ENCODE results near the gene SFMBT1.

- PRO-cap = no peak
Observed at GRCh38 chr3:52602047-52602784, 65.8 kb downstream of the UQCC5 start.

GRCh38 chr3:52686858-52687398, 1.1 kb downstream of the GNL3 start:
- PRO-cap = no peak

DNA sequence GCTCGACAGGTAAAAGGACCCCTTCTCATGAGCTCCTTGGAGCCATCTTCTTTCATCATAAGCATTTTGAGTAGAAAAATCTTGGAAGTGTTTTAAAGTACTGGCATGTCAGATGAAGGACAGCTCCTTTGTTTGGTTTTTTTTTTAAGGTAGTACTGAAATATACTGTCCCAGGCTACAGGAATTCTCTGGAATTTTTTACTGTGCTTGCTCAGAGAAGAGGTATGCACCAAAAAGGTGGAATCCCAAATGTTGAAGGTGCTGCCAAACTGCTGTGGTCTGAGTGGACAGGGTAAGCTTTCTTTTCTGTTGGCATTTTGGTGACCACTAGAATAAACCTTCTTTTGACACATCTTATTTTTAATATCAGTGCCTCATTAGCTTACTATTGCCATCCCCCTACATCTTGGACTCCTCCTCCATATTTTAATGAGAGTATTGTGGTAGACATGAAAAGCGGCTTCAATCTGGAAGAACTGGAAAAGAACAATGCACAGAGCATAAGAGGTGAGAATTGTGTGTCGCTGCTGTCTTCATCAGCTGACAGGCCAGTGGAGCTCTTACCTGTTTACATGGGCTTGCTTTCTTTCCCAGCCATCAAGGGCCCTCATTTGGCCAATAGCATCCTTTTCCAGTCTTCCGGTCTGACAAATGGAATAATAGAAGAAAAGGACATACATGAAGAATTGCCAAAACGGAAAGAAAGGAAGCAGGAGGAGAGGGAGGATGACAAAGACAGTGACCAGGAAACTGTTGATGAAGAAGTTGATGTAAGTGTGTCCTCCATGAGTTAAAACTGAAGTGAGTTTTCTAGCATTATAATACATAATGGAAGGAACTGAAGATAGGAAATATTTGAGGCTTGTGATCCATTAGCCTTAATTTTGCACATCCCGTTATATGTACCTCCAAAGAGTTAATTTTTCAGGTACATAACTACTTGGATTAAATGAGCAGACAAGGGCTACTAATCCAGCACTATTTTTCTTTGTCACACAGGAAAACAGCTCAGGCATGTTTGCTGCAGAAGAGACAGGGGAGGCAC, 7.5 kb downstream of the GNL3 start:
- PRO-cap = no peak

- PRO-cap = no peak
Observed at GRCh38 chr3:52721047-52721482, 15.2 kb downstream of the SPCS1 start.

- PRO-cap = no peak
Observed at GRCh38 chr3:52739294-52739724, 31.4 kb downstream of the NEK4 start.

- PRO-cap = no peak
Observed at GRCh38 chr3:52845157-52845454, 10.3 kb upstream of the MUSTN1 start.

- PRO-cap = bidirectional peak, plus-strand start at chr3:53046133, minus-strand start at chr3:53046004
Observed at GRCh38 chr3:53045893-53046193, at the start of gene SFMBT1. Gene SFMBT1, minus strand, starts transcription at chr3:53046073.

DNA sequence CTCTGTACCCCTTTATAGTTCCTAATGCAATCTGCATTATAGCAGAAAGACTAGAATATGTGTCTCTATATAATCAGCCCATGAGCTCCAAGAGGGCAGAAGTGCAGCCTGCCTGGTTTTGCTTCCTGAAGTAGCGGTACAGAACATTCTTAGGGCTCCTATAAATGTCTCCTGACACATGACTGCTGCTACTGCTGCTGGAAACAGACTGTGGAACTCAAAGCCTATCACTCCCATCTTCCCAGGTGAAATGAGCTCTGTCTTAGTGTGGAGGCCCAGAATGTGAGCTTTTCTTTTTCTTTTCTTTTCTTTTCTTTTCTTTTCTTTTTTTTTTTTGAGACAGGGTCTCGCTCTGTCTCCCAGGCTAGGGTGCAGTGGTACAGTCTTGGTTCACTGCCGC, 1.6 kb upstream of the RFT1 start:
- PRO-cap = no peak

DNA sequence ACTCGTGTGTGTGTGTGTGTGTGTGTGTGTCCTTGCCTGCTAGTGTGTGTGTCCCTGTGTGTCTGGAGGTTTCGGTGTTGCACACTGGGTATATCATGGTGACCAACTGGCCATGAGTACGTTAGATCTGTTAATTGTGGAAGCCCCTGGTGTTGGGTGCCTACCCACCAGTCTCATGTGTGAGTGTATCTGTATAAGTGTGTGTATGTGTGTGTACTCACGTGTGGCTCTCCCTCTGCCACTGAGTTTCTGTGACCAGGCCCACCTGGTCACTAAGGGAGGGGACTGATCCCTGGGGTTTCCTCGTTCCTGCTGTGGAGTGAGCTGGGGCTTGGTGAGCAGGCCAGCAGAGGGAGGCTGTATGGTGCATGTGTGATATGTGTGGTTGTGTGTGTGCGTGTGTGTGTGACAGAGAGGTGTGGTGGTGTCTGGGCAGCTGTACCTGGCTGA, 1.7 kb downstream of the PRKCD start:
- PRO-cap = bidirectional peak, plus-strand start at position 318 of the sequence, minus-strand start at position 243 of the sequence

DNA sequence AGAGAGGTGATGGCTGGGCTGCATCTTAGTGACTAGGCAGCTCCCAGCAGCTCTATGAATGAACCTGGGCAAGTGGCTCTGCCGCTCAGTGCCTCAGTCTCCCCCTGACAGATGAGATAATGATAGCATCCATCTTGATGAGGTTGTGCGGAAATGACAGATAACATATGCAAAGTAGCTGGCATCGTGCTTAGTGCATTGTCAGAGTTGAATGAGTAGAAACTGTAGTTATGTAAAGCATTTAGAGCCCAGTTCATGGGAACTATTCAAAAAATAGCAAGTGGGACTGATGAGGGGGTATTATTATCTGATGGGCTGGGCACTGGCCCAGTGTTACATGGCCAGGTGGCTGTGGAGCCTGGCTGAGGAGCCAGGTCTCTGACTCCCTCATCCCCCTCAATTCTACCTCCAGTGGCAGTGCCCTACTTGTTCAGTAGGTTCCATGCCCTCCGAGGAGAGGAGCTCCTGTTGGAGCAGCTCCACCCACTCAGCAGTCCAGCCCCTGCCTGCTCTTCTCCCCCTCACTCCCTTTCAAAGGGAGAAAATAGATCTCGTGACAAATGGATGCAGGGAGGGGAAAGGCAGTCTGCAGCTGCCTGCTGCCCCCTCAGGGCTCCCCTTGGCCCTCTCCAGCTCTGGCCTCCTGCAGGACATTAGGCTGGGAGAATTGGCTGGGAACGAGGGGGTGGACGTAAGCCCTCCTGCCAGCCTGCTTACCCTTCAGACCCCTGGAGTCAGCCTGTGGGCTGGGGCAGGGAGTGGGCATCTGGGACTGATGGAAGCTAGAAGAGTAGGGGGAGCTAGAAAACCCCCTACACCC, 6.7 kb downstream of the PRKCD start:
- PRO-cap = no peak

DNA sequence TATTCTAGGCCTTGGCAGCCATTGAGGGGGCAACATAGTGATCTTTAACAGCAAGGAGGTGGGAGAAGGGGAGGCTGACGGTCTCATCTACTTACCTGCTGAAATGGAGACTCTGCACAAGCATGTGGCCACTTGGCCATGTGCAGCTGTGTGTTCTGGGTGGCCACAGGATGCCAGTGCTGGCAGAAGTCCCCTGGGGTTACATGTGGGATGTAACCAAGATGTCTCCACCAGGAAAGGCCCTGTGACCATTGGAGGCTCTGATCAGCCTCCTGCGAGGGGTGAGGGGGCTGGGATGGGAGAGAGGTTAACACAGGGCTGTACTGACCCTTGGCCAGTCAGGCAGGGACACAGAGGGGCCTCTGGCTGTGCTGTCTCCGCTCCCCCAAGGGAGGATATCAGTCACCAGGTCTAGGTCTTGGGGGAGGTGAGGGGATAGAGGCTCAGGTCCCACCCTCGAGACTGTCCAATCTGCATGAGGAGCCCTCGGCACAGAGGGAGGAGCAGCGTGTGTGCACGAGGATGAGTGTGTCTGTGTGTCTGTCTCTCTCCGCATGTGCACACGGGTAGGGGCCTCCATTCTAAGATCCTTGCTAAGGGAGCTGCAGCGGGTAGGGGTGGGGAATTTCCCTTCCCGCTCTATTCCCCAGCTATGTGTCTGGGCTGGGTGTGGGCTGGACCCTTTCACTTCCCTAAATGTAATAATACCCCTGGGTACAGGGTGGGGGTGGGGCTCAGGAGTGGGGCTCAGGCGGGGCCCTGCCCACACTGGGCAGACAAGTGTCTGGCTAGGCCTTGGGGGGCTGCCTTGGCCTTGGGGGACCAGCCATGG, 19.5 kb downstream of the PRKCD start:
- PRO-cap = no peak

- PRO-cap = no peak
Observed at GRCh38 chr3:53231050-53231792, 24.6 kb downstream of the TKT start.

DNA sequence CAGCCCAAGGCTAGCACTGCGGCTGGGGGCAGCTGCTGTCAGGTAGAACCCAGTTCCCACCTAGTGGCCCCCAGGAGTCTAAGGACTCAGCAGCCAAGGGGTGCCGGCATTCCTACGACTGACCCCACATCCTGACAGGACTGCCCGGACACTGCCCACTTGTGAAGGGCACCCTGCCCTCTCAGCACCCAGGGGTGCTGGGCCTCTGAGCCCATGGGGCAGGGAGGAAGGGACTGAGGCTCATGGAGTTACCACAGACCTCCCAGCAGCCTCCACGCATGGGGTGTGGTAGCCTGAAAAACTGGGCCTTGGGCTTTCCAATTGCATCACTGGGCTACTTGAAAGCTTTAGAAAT, 13.3 kb downstream of the TKT start:
- PRO-cap = no peak

DNA sequence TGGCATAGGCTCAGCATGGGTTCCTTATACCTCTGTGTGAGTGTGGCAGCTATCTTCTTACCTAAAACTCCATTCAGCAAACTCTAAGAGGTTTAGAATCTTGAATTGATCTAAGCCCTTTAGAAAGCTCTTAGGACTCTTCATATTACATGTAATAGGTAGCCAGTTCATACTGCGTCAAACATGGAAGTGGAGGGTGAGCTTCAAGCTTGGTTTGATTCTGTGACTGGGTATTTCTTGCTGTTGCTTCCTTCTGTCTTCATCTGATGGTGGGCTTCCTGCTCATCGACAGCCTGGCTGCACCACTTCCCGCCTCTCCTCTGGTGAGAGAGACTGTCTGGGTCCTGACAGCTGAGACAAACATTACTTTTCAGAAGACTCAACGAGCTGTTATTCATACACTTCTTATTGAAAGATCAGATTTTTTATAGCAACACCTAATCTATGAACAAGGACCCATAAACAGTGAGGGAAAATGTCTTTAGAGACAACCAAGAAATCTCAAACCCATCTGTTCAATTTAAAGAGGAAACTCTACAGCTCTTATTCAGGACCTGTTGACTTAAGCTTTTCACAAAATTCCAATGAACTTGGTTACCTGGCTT, 19.4 kb upstream of the TKT start:
- PRO-cap = no peak

DNA sequence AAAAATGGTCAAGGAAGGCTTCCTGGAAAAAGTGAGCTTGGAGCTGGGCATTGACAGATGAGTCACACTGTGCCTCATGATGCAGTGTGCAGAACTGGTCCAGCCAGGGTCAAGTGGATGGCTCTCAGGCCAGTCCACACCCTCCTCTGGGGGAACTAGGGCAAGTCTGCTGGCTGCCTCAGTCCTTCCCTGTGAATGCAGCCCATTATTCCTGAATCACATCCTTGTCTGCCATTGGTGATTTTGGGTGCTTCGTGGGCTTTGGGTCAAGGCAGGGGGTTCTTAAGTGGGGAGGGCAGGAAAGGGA, 76.4 kb downstream of the CACNA1D start:
- PRO-cap = no peak

DNA sequence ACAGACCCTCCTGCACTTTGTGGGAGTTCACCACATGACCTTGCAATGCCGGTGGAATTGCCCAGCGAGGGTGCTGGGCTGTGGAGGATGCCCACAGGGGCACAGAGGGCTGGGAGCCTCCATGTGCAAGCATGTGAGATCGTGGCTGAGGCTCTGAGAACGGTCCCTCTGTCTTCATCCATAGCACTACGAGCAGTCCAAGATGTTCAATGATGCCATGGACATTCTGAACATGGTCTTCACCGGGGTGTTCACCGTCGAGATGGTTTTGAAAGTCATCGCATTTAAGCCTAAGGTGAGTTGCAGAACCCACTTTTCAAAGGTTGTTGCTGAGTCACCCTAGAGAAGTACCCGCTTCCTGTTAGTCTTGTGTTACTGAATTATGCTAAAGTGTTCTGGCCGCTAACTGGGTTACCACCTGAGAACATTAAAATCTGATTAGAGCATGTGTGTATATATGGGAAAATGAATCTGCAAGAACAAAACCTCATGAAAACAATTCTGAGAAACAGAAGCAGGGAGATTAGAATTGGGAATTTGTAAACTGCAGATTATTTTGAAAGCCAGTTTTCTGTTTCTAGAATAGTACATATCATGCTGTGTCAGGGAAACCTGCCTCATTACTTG, 92.7 kb downstream of the CHDH start:
- PRO-cap = no peak

DNA sequence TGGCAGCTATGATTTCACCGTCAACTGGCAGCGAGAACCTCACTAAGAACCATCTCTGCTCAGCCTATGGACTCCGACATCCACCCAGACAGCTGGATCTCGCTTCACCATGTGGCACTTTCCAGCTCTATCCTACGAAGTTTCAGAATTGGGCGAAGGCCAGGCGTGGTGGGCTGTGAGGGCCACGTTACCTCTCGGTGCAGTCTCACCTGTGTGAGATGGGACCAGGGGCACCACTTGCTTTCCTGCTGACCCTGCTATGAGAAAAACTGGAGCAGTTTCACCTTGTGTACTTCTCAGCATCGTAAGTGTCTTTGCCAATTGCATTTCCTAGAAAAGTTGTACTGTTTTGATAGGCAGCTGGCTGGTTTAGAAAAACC, 32.3 kb downstream of the CHDH start:
- PRO-cap = no peak

DNA sequence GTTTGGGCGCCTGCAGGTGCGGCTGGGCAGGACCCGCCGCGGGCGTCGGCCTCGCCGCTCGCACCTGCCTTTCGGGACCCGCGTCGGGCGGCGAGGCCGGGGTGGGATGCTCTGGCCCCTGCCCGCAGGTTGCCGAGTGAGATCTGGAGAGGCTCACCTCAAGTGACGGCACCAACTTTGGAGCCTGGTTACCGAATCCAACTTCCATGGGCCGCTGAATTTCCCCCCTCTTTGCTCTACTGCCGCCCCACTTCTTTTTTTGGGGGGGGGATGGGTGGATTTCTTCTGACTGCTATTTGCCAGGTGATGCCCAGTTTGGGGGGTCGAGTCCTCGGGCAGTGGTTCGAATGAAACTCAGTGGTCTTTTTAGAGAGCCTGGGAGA, 539 bp downstream of the CACNA2D3 start:
- PRO-cap = no peak

DNA sequence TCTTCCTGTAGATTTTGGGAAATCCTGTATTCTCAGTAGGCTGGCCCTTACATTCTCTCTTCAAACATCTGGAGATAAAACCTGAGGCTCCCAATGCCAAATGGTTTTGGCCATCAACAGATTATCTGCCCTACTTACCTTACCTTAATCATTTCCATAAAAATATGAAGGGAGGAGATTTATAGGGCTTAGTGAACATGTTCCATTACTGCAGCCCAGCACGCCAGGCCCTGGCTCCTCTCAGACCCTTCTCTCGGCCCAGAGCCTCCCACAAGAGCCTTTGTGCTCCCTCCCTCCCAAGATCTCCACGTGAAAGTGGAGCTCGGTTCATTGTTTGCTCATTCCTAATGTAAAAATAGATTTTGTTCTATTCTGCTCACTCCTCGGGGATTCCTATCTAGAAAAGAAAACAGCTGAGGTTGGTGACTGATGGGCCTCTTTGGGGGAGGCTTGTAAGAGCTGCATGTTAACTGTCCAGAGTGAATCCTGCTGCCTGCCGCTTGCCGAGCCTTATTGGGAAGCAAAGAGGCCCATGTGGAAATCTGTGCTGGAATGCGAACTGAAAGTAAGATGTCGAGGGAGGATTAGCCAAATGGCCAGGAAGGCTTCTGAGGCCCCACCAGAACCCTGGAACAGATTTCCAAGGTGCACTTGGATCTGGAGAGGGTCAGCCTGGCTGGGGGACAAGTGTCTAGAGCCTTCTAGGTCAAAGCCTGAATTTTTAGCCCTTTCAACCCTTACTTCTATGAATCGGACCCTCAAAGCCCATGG, 267.2 kb downstream of the LRTM1 start:
- PRO-cap = no peak

DNA sequence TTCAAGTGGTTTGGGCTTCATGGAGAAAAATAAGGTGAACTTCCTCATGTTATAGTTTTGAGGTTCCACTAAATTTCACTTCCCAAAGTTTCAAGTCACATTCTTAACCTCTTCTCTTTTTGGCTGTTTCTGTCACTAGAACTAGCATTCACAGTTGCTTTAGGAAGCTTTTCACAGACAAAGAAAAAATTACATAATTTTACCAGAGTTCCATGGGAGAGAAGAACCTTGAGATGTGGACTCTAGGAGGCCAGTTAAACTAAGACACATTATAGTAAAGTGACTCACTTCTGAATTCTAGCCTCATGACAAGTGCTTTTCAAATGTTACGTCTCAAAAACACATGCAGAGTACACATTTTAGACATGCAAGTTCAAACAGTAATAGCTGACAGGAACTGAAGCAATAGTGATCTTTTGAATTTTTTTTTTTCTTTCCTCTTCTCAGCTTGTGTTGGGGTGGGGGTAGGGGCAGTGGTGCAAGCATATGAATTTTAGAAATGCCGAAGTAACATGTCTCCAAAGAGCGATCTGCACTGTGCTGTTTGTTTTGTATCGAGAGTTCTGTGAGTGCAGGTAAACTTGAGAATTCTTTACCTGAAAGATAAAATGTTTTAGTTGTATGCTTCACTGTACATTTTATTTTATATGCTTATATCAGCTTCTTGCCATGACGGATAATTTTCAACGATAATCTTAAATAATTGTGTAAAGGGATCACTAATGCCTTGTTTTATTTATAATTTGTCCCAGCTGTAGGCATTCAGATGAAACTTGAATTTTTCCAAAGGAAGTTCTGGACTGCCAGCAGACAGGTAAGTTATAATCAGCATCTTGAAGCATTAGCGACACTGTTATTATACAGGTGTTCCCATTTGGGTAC, 40.1 kb upstream of the LRTM1 start:
- PRO-cap = no peak

All from gallbladder (tissue), 1 donor.